Testis (tissue), 5 donors: ENCODE results near the genes SDR9C7 and NXPH4.

DNA sequence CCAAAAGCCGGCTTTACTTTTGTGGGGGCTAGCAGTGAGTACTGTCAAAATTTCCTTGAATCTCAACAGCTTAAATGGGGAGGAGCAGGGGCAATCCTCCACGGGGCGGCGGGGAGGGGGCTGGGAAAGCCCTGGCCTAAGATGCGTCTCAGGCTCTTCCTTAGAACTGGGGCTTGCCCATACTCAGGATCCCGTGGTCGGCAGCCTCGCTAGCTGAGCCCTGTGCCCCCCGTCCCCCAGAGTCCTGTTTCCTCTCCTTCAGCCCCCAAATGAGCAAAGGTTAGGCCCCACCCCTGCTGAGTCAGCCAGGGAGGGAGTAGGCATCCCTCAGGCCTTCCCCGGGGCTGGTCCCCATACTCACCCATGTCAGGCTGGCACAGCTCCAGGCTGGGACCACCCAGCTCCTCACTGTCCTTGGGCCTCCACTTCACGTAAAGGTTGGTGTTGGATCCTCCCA lies 5.7 kb upstream of the BAZ2A start:
- PRO-cap, 3 experiments, result peak in 3 of 3 experiments; most common plus-strand start position 299 of the sequence (in 1); most common minus-strand start position 244 of the sequence (in 2)
- RAMPAGE, long total RNA, 2 experiments, result no peak in any of the 2 experiments
- RRBS, result no CpG with 5 or more reads among the region's 11 CpGs

DNA sequence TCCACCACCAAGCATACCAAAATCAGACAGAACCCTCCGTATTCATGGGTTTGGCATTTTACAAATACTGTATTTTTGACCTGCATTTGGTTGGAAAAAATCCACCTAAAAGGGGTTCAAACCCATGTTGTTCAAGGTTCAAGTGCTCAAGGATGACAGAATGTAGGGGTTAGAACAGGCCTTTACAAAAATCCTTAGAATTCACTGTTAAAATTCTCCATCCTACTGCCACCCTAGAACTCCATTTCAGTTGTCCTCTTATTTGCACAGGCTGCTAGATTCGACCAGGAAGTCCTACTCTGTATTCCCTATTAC lies 15.1 kb upstream of the ATP5F1B start:
- PRO-cap, 3 experiments, result no peak in any of the 3 experiments
- RAMPAGE, long total RNA, 2 experiments, result no peak in any of the 2 experiments
- RRBS, result no CpG with 5 or more reads among the region's 2 CpGs

DNA sequence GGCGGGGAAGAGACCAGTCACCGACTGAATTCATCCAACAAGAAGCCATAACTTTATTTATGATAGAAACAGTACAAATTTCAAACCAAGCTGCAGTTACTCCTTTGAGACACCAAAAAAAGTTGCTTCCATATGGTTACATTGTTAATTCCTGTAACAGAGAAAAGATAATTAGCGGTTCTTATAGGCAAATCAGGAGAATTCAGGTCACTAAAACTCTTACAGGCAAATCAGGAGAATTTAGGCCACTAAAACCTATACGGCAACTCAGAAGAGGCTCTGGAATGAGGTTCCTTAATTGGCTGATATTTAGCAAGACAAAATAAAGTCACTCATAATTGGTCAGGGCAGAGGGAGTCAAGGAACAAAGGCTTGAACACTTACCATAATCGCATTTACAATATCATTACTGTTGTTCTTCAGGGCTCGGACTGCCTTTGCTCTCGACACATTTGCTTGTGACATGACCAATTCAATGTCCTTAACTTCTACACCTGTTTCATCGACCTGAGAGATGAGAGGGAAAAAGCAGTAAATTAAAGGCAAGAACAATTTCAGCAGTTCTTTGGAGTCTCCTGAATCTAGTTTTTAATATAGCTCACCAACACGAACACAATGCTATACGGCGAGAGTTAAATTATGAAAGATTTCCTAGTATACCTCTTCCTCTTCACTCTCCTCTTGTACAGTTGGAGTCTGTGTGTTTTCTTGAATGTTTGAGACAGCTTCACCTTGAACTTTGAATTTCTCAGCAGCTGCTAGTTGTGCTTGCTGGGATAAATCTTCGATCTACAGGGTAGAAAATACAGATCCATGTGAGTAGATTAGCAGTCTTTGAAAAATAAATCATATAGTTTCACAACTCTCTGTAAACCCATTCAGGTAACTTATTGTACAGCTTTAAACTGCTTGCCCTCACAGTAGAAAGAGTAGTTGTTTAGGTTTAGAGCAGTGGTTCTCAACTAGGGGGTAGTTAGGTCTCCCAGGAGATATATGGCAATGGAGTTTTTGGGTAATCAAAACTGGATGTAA lies 12.4 kb downstream of the NACA start:
- PRO-cap, 3 experiments, result no peak in any of the 3 experiments
- RAMPAGE, long total RNA, 2 experiments, result no peak in any of the 2 experiments
- RRBS, result no CpG with 5 or more reads among the region's 12 CpGs

DNA sequence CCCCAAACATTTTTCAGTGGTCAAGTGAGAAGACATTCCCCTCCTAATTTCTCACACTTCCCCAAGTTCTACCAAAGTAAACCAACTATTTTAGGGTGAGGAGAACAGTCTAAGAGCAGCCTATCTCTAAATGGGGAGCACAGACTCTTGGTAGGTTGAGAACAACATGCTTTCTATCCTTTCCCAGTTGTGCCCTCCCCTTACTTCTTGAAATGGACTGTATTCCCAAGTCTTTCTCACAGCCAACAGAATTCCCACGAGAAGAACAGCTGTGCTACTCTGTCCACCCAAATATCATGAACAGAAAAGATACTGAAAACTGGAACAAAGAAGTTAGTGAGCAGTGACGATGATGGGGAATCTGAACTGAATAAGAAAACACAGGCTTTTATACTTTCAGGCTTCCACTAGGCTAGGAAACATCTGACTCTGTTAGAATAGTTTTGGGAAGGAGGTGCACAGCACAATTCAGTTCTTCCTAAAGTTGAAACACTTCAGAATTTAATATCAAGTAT lies 3.4 kb downstream of the NACA start:
- PRO-cap, 3 experiments, result no peak in any of the 3 experiments
- RAMPAGE, long total RNA, 2 experiments, result no peak in any of the 2 experiments
- RRBS, result no CpG with 5 or more reads among the region's 2 CpGs

DNA sequence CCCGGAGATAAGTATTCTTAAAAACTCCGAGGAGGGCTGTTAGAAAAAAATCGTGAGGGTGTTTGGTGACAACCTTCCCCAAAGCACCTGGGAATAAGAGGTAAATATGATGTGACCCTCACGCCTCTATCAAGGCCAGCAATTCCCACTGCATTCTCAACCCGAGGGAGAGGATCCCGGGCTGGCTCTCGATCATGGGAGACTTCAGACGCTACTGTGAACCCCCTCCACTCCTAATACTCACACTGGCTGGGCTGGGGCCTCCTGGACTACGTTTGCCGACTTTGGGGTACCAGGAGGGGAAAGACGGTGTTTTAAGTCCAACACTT lies 553 bp downstream of the NACA start:
- PRO-cap, 3 experiments, result no peak in any of the 3 experiments
- RAMPAGE, long total RNA, 2 experiments, result no peak in any of the 2 experiments
- RRBS, result 0% methylated on average over 1 of the region's 11 CpGs

DNA sequence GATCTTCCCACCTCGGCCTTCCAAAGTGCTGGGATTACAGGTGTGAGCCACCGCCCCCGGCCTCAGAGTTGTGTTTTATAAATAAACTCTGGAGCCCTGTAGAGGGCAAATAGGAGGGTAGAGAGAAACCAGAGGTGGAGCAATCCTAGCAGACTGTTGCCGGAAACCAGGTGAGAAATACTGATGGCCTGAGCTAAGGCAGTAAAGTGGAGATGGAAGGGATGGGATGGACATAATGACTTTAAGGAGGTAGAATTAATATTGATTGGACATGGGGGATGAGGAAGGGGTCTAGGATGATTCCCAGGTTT lies 2.6 kb upstream of the HSD17B6 start:
- PRO-cap, 3 experiments, result no peak in any of the 3 experiments
- RAMPAGE, long total RNA, 2 experiments, result no peak in any of the 2 experiments
- RRBS, result no CpG with 5 or more reads among the region's 4 CpGs

DNA sequence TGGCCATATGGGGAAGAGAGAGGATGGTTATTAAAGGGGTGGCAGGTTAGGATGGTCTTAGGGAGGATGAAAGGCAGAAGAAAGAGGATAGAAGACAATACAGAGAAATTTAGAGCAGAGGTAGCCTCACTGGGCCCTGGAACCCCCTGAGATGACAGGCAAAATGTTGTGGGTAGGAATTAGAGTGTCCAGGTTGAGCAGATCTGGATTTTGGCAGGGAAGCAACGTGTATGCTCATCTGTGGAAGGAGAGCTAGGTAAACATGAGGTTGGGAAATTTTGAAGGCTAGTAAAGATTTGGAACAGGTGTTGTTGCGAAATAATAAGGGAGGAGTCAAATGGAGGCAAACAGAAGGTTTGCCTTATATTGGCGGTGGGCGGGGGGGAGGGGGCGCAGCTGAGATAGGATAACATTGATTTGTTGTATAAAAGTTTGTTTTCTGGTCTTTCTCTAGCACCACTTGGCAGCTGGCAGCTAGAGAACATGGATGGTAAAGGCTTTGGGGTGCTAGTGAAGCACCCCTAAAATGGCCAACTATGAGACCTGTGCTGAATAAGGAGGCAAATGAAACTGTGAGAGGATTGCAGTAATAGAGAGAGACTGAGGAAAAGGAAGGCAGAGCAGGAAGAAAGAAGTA lies 5.4 kb downstream of the HSD17B6 start:
- PRO-cap, 3 experiments, result no peak in any of the 3 experiments
- RAMPAGE, long total RNA, 2 experiments, result no peak in any of the 2 experiments
- RRBS, result no CpG with 5 or more reads among the region's 5 CpGs

- PRO-cap, 3 experiments, result no peak in any of the 3 experiments
- RAMPAGE, long total RNA, 2 experiments, result no peak in any of the 2 experiments
- RRBS, result no CpG with 5 or more reads among the region's 5 CpGs
These were observed 38.8 kb downstream of the HSD17B6 start for GRCh38 chr12:56801685-56802480.

- PRO-cap, 3 experiments, result no peak in any of the 3 experiments
- RAMPAGE, long total RNA, 2 experiments, result no peak in any of the 2 experiments
- RRBS, result no CpG with 5 or more reads among the region's 7 CpGs
These were observed at the start of gene SDR9C7 for GRCh38 chr12:56934118-56934648. SDR9C7 (minus strand) TSS chr12:56934408.

- PRO-cap, 3 experiments, result no peak in any of the 3 experiments
- RAMPAGE, long total RNA, 2 experiments, result no peak in any of the 2 experiments
- RRBS, result 68% methylated on average over 2 of the region's 9 CpGs
These were observed 2.8 kb downstream of the GPR182 start for GRCh38 chr12:56996967-56997531.

- PRO-cap, 3 experiments, result no peak in any of the 3 experiments
- RAMPAGE, long total RNA, 2 experiments, result no peak in any of the 2 experiments
- RRBS, result no CpG with 5 or more reads among the region's 9 CpGs
These were observed 6.1 kb downstream of the MYO1A start for GRCh38 chr12:57043749-57044319.

DNA sequence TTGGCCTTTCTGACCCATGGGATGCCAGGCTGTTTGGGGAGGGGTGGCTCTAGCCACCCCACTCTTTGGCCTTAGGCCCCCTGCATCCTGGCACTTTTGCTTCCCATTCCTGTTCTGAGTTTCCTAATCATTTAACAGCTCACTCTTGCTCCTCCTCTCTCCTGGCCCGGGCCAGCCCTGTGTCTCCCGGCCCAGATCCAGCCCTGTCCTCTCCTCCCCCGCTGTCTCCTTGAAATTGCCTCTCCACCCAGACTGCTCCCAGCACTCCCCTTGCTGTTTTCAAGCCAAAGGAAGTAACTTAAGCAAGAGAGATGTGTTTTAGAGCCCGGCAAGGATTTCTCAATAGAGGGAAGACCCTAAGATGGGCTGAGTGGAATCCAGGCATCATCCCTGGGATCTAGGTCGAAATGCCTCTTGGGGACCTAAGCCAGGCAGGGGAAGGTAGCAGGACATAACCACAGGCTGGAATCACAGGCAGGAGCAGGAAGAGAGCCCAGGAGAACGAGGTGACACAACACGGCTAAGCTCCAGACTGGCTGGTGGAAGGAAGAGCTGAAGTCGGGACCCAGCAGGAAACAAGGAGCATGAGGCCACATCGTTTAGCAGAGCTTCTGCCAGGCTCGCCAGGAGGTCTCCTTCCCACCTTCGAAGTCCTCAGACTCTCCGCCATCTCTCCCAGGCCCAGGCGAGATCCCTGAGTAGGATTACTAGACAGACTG lies 21.1 kb downstream of the LRP1 start:
- PRO-cap, 3 experiments, result no peak in any of the 3 experiments
- RAMPAGE, long total RNA, 2 experiments, result no peak in any of the 2 experiments
- RRBS, result no CpG with 5 or more reads among the region's 13 CpGs

- PRO-cap, 3 experiments, result no peak in any of the 3 experiments
- RAMPAGE, long total RNA, 2 experiments, result no peak in any of the 2 experiments
- RRBS, result no CpG with 5 or more reads among the region's 10 CpGs
These were observed 27.9 kb downstream of the LRP1 start for GRCh38 chr12:57156110-57156697.

DNA sequence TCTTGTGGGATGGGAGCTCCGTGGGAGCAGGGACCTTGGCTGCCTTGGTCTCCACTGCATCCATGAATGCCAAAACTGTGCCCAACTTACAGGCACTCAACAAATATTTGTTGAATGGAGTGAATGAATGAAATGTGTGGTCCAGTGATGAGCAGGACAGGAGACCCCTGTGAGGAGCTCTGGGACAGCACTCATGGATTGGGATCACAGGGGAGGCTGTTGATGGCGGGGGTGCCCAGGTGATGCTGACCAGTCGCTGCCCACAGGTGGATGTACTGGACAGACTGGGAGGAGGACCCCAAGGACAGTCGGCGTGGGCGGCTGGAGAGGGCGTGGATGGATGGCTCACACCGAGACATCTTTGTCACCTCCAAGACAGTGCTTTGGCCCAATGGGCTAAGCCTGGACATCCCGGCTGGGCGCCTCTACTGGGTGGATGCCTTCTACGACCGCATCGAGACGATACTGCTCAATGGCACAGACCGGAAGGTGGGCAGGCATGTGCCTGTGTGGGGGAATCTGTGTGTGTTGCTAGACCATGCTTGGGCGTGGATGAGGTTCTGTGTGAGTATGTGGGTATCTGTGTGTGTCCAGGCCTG lies 32.4 kb downstream of the LRP1 start:
- PRO-cap, 3 experiments, result no peak in any of the 3 experiments
- RAMPAGE, long total RNA, 2 experiments, result no peak in any of the 2 experiments
- RRBS, result 96% methylated on average over 7 of the region's 16 CpGs

DNA sequence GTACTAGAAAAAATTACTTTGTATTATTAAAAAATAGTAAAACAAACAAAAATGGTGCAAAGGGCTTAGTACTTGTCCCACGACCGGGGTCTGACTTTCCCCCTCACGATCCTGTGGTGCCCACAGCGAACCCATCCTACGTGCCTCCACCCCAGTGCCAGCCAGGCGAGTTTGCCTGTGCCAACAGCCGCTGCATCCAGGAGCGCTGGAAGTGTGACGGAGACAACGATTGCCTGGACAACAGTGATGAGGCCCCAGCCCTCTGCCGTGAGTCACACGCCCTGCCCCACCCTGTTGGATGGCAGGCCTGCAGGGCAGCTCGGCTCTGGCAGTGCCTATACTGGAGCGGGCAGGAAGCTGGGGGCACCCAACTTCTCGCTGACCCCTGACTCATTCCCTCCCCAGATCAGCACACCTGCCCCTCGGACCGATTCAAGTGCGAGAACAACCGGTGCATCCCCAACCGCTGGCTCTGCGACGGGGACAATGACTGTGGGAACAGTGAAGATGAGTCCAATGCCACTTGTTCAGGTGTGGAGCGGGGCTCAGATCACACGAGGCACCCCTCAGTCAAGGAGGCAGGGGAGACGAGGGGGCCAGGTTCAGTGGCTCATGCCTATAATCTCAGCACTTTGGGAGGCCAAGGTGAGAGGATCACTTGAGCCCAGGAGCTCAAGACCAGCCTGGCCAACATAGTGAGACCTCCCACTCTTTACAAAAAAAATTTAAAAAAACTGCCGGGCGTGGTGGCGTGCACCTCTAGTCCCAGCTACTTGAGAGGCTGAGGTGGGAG lies 37.6 kb downstream of the LRP1 start:
- PRO-cap, 3 experiments, result no peak in any of the 3 experiments
- RAMPAGE, long total RNA, 2 experiments, result no peak in any of the 2 experiments
- RRBS, result no CpG with 5 or more reads among the region's 28 CpGs

DNA sequence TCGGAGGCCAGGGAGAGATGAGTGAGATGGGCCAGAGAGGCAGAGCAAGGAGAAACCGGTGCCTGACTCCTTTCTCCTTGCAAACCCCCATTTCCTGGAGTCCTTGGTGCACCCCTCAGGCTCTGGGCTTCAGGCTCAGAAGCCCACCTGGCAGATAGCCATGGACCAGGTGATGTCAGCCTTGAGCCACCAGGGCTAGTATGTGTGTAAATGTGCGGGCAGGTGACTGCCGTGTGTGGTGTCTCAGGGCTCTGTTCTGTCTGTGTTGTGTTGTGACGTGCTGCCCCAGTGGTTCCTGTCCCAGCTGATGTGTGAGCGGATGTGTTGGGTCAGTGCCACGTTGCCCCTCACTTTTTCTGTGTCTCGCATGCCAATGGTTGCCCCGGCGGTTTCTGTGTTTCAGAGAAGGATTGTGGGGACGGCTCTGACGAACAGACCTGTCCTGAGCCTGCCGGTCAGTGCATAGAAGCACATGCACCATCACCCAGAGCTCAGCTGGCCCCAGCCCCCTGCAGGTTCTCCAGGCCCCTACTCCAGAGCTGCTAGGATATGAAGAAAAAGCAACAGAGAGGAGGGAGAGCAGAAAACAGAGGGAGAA lies 39.6 kb downstream of the LRP1 start:
- PRO-cap, 3 experiments, result no peak in any of the 3 experiments
- RAMPAGE, long total RNA, 2 experiments, result no peak in any of the 2 experiments
- RRBS, result 89% methylated on average over 5 of the region's 13 CpGs

GRCh38 chr12:57185452-57186062 lies 31.0 kb upstream of the NXPH4 start:
- PRO-cap, 3 experiments, result no peak in any of the 3 experiments
- RAMPAGE, long total RNA, 2 experiments, result no peak in any of the 2 experiments
- RRBS, result 95% methylated on average over 9 of the region's 31 CpGs

DNA sequence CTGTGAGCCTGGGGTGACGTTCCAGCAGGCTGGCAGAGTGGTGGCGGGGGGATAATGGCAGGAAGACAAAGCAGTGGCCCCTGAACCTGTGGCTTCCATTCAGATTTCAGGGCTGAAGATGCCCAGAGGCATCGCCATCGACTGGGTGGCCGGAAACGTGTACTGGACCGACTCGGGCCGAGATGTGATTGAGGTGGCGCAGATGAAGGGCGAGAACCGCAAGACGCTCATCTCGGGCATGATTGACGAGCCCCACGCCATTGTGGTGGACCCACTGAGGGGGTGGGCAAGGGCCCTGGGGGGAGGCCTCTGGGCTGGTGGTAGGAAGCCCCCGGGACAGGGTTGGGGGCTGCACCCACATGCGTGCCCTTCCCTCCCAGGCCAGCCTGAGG lies 8.7 kb upstream of the NXPH4 start:
- PRO-cap, 3 experiments, result no peak in any of the 3 experiments
- RAMPAGE, long total RNA, 2 experiments, result no peak in any of the 2 experiments
- RRBS, result no CpG with 5 or more reads among the region's 18 CpGs

- PRO-cap, 3 experiments, result no peak in any of the 3 experiments
- RAMPAGE, long total RNA, 2 experiments, result no peak in any of the 2 experiments
- RRBS, result no CpG with 5 or more reads among the region's 9 CpGs
These were observed 4.6 kb upstream of the NXPH4 start for GRCh38 chr12:57212032-57212312.

DNA sequence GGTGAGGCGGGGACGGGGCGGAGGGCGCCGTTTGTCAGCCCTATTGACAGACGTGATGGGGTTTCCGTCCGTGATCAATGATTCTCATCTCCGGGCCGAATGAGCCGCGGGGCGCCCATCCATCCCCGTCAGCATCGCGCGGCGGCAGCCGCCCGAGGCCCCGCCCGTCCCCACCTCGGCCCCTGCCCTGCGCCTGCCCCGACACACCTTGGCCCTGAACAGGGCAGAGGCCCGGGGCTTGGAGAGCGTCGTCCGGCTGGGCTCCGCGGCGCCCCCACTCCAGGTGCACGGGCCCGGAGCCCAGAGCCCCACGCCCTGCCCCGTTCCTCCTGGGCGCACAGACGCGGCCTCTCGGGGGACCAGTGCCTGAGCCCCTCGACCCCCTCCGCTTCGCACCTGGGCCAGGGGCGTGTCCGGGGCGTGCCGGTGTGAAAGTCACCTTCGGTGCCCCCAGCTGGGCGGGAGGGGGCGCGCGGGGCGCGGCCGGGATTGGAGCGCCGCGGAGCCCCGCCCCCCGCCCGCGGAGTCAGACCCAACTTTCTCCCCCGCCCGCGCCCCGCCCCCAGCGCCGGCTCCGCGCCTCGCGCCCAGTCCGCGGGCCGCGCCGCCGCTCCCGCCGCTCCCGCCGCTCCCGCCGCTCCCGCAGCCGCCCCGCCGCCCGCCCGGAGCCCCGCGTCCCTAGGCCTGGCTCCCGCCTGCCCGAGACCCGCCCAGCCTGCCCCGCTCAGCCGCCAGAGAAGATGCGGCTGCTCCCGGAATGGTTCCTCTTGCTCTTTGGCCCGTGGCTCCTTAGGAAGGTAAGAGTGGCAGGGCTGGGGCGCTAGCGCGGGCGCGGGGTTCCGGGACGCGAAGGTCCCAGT lies at the start of gene NXPH4:
NXPH4 (plus strand) TSS at position 565 of the 860 bp plus-strand sequence.
- PRO-cap, 3 experiments, result no peak in any of the 3 experiments
- RAMPAGE, long total RNA, 2 experiments, result no peak in any of the 2 experiments
- RRBS, result under 1% methylated on average over 62 of the region's 108 CpGs